ENCODE results near the genes C16orf96 and RBFOX1.

GRCh38 chr16:4537131-4538164 lies 1.1 kb downstream of the CDIP1 start:
- PRO-cap = unidirectional peak, plus-strand start at chr16:4537434; bidirectional peak, plus-strand start at chr16:4537939, minus-strand start at chr16:4537963

- PRO-cap = no peak
These were observed at the start of gene C16orf96 for GRCh38 chr16:4556037-4556746. C16orf96 (plus strand) TSS chr16:4556340.

- PRO-cap = no peak
These were observed 17.5 kb upstream of the NUDT16L1 start for GRCh38 chr16:4675671-4676404.

DNA sequence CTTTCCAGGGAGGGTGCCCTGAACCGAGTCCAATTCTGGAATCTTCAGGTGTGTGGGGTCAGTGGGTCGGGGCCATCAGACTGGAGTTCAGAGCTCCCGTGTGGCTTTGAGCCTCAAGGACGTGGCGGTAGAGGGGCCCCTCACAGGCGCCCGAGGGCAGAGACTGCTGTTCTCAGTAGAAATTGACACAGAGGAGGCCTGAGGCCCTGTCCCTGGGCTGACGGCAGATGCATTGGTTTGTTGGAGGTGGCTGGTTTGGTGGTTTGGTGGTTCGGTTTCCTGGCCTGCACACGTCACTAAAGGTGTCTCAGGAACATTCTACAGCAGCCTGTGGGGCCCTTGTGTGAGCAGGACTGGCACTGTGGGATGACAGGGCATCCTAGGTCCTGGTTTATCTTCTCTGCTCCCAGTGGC lies 16.9 kb upstream of the NUDT16L1 start:
- PRO-cap = no peak

- PRO-cap = no peak
These were observed 16.0 kb upstream of the NUDT16L1 start for GRCh38 chr16:4677297-4677890.

GRCh38 chr16:4745080-4745660 lies 10.8 kb downstream of the DNAAF8 start:
- PRO-cap = no peak

DNA sequence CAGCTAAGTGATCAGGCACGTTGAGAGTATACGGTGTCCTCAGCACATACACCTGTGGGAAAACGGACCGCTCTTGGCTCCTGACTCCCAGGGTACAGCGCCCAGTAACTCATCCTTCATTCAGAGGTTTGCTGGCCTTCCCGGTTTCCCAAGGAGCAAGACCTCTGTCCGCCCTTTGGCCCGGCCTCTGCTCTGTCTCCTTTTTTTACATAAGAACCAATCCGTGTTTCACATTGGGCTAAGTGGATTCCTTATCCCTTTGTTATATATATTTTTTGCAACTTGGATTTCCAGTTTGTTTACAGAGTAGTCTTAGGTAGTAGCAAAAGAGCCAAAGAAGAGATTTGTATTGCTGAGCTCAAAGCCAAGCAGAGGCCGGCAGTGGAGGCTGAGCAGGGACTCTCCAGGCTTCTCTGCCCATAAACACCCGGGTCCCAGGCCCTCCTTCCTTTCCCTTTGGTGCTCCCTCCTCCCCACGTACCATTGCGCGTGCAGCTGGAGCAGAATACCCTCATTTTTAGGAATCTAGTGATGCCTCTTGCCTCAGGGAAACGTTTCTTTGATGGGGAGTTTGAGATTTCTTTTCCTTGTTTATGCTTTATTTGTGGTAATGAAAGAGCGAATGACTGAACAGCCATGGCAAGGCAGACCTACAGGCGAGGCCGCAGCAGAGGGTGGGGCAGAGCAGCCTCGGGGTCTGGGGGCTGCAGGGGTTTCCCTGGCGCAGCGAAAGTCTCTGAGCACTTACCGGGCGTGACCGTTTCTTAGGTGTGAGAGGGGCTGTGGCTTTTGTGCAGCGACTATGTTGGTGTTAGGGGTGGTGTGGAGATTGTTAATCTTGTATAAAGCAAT lies 34.4 kb downstream of the UBN1 start:
- PRO-cap = no peak

DNA sequence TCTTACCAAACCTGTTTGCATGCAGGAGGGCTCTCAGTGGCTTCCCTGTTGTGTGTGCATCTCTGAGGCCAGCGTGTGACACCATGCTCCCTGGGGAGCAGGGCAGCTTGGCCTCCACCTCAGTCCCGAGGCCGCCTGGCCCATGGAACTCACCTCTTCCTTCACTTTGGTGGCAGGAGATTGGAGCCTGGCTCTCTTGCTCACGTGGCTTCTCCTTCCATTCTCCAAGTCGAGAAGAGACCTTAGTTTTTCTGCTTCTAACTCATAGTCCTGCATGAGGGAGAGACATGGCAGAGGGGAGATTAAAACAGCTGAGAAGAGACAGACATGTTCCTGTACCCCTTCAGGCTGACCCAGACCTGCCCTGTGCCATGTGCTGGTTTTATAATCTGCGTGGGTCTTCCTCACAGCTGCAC lies 40.7 kb downstream of the UBN1 start:
- PRO-cap = no peak

DNA sequence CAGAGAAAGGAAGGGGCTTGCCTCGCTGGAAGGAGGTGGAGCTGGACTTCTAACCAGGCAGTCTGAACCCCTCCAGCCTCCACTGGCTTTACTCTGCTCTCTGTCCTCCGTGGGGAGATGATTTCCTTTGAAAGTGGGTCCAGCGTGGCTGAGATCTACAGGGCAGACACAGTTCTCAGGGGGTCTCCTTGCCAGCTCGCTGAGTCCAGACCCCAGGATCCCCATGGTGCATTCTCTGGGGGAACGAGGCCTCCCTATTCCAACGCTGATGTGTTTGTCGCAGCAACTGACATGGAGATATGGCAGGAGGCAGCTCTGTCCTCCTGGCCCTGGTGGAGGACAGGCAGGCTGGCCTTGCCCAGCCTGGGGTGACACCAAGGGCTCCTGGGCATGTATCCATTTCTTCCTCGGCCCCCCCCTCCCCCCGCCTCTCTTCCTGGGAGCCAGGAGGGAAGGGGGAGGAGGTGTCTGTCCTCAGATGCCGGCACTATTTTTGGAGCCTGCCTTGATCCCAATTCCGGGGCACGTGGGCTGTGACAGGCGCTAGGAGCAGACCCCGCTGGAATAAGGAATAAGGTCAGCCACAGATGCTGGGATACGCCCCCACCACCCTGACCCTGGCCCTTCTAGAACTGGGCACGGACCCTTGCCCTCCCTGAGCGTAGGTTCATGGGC lies 23.8 kb downstream of the SEC14L5 start:
- PRO-cap = no peak

- PRO-cap = no peak
These were observed 30.8 kb downstream of the NAGPA start for GRCh38 chr16:5002926-5003298.

DNA sequence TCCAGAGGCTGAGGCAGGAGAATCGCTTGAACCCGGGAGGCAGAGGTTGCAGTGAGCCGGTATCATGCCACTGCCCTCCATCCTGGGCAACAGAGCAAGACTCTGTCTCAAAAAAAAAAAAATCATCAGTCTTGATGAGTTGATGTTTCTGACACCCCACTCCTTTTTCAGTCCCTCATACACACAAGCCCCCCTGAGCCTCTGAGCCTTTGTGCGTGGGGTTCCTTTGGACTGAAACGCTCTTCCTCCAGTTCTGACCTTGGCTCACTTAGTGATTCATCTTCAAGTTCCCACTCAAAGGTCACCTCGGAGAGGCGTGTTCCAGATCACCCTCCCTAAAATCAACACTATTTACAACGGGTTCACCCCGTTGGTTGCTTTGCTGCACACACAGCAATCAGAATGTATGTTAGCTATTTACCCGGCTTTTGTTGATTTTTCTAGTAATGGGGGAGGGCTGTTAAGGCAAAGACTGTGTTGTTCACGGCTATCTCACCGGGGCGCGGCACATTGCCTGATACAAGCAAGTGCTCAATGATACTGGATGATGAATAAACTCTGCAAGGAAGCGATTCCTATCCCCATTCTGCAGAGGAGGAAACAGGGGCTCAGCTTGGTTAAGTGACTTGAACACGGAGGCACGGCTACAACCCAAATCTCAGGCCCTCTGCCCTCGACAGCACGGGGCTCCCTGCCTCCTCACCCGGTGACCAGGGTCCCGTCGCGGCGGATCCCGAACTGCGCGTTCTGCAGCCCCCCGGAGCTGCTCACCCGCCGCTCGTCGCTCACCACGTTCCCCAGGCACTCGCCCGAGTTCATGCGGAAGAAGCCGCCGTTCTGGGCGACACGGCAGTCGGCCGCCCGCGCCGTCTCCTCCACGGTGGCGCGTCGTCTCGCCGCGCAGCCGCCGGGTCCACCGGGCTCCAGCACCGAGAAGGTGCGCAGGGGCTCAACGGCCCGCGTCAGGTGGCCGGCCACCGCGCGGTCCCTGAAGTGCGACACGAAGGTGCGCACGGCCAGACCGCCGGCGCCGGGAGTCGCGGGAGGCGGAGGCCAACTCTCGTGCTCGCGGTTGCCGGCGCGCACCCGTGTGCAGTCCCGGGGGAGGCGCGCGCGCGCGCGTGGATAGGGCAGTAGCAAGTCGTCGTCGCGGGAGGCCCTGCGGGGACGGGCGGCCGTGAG lies 774 bp downstream of the NAGPA start:
- PRO-cap = bidirectional peak, plus-strand start at position 818 of the sequence, minus-strand start at position 811 of the sequence; bidirectional peak, plus-strand start at position 1,114 of the sequence, minus-strand start at position 912 of the sequence

DNA sequence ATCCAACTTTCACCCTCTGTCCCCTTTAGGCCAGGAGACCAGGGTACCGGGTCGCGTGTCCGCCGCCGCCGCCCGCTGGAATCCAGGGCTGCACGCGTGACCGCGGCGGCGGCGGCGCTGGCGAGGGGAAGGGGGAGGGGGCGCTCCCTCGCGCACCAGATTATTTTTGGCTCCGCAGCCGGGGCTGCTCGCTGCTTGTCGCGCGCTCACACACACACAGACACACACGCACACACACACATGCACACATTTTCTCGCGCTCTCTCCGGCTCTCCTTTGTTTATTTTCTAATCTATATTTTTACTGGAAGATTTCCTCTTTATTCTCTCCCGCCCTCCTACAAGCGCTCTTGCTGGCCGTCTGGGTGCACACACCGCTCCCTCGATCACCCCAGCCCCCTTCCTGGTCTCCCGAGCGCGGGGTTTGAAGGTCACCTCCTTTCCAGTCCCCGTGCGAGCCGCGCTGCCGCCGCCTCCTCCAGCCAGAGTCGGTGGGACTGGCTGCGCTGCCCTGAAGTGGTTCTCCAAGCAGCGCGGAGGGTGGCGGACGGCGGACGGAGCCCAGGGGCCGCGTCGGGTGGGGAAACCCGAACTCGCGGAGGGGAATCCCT lies at the start of gene RBFOX1:
Gene RBFOX1, plus strand, starts transcription at position 158 of the 610 bp plus-strand sequence.
- PRO-cap = no peak

GRCh38 chr16:7389833-7390283 lies 1200.5 kb downstream of the TMEM114 start:
- PRO-cap = no peak

DNA sequence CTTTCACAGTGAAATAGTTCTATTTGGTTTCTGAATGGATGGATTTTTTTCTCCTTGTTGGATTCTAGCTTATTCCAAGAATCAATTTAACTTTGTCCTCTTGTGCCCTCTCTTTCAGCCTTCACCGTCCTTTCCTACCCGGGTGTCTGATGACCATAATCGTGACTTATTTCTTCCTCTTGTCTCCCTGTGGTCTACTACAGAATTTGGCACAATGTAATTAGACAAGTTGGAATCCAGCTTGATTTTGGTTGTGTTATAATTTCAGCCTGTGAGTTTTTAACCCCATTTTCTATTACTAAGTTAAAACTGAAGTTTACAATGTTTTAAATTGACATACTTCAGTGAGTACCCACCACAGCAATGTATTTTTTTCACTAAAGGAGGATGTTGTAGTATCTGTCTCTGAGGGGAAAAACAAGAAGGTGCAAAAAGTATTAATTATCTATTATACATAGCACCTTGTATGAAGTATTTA lies 262.0 kb downstream of the TMEM114 start:
- PRO-cap = no peak

GRCh38 chr16:8571320-8572022 lies 18.8 kb downstream of the TMEM114 start:
- PRO-cap = no peak

DNA sequence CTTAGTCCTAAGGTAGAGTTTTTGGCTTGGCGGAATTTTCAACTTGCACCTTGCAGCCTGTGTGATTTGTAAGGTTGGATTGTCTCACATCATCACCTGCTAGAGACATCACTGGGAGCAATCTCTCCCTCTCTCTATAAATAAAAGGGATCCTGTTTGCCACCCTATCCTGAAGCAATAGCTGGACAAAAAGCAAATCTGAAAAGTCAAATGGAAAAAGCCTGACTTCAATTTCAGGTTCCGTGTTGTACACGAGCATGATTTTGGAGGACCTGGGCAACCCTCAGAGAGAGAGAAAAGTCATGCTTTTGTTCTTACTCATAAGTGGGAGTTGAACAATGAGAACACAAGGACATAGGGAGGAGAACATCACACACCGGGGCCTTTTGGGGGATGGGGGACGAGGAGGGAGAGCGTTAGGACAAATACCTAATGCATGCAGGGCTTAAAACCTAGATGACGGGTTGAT lies 22.9 kb upstream of the ABAT start:
- PRO-cap = no peak

GRCh38 chr16:8675172-8675619 lies 779 bp downstream of the ABAT start:
- PRO-cap = no peak

DNA sequence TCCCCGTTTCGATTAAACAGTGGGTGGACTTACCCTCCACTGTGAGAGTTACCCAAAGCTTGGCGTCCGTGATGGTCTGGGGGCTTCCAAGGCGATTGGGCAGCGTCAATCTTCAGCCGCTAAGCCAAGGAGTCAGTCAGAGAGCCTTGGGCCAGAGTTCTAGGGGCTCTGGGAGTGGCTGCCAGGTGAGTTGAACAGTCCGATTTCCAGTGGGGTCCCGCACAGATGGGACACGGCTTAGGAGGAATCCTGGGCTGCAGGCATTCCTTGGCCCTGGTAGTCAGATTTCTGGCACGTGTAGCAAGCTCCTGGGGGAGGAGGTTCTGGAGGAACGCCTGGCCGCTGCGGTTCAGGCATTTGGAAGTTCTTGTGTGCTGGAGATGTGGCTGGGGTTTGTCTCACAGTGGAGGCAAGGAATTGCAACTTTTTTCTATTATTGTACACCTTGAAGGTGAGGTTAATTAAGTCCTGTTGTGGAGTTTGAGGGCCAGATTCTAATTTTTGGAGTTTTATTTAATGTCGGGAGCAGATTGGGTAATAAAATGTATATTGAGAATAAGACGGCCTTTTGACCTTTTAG lies 25.5 kb downstream of the CARHSP1 start:
- PRO-cap = no peak

GRCh38 chr16:8863951-8864149 lies 5.0 kb downstream of the CARHSP1 start:
- PRO-cap = no peak

DNA sequence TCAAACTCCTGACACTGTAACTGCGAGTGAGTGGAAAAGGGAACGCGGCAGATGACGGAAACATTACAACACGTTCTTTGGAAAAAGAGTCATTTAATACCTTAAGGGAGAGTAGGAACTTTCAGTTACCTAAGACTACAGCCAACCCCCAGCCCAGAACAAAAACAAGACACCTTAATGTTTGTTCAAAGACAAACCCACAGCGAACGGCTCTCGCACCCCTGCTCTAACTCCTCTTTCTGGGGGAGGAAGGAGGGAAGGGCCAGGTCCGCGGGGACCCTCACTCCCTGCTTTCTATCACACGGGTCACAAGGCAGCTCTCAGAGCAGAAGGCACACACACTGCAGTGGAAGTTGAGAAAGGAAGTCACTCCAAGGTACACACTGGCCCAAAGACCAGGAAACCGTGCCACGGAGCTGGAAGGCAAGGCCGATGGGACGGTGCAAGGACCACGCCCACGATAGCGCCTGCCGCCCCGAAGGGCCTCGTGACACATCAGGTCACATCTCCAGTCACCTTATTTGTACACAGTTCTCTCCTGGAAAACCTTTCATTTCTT lies 9.9 kb downstream of the LITAFD start:
- PRO-cap = no peak